Pulmonary artery (tissue), 1 donor: ENCODE measurements around the gene ANKRD16.

- PRO-cap = no peak
These were observed 26.2 kb downstream of the CALML3 start for GRCh38 chr10:5550734-5551551.

GRCh38 chr10:5609717-5610639, 56.4 kb downstream of the ASB13 start:
- PRO-cap = no peak

DNA sequence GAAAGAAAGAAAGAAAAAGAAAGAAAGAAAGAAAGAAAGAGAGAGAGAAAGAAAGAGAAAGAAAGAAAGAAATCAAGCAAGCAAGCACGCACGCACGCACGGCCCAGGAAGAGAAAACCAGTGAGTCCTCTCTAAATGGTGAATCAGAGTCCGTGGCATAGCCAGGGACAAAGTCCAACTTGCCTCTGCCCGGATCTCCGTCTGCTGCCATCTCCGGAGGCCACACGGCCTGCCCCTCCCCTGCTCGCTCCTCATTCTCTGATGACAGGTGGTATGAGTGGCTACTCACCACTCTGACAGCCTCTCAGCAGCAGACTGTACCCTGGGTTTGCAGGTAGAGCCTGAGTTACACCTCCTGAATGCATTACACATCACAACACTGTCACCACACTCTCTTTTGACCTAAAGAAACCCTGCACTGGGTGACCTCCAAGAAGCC, 55.7 kb downstream of the ASB13 start:
- PRO-cap = no peak

DNA sequence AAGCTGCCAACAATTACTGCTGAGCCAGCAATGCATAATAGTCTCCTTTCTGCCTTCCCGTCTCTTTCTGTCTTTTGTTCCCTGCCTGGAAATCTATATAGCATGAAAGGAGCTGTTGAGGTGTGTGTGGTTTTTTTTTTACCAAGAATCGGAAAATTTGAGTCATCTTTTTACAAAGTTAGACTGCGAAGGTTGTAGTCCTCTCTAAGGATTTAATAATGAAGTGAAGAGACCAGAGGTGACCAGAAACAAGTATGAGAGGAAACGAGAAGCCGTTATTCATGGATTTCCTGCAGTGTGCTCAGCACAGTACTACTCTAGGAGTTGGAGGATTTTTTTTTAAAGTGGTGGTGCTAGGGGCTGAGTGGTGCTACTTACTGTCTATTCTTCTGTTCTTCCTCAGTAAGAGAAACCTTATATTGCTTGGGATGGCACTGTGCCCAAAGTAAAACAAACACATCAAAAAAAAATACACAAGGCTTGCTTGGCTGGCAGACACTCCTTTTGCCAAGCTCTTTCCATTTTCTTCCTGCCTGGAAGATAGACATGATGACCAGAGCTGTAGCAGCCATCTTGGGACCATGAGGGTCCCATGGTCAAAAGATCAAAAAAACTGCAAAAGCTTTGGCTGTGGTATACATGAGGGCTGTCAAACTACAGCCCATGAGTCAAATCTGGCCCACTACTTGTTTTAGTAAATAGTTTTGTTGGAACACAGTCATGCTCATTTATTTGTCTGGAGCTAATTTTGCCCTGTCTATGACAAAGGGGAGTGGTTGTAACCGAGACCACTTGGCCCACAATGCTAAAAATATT, 37.3 kb downstream of the ASB13 start:
- PRO-cap = no peak

DNA sequence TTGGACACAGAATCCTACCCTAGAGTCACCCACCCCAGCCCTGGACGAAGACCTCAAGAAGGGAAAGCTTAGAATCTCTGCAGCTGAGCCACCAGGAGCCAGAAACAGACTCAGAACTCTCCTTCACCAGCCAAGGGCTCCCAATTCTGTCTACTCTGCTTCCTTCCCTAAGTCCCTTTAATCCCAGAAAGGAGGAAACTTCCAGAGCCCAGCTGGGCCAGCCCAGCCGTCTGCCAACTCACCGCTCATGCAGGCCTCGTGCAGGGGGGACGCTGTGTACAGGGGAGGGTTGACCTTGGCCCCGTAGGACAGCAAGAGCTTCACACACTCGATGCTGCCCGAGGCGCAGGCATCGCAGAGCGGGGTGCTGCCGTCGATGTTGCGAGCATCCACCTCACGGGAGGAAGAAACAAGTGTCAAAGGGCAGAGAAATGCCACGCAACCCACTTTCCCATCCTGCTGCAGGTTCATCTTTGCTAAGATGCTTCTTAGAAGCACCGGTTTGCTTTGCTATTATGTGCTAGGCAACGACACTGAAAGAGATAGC, 15.4 kb downstream of the ASB13 start:
- PRO-cap = no peak

DNA sequence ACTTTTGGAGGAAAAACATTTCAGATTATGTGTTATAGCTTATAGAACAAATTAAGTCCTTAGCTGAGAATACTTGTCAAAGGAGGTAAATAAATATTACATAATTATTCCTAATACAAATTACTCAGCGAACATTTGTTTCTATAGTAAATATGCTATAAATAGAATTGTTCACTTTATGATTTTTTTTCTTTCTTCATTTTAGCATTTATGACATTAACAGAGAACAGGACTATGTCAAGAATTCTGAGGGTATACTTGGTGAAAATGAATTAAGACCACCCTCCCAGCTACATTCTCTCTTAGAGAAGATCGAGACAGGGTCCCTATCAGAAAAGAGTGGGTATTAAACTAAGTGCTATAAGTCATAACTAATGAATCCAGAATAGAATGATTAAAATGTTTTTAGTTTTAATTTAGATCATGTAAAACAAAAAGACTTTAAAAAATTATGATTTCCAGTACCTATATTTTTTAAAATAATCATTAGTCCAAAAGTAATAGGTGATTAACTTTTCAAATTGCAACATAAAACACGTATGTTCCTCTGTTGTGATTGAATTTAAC, 24.8 kb downstream of the TASOR2 start:
- PRO-cap = no peak

GRCh38 chr10:5785088-5785362, 28.2 kb downstream of the GDI2 start:
- PRO-cap = no peak

DNA sequence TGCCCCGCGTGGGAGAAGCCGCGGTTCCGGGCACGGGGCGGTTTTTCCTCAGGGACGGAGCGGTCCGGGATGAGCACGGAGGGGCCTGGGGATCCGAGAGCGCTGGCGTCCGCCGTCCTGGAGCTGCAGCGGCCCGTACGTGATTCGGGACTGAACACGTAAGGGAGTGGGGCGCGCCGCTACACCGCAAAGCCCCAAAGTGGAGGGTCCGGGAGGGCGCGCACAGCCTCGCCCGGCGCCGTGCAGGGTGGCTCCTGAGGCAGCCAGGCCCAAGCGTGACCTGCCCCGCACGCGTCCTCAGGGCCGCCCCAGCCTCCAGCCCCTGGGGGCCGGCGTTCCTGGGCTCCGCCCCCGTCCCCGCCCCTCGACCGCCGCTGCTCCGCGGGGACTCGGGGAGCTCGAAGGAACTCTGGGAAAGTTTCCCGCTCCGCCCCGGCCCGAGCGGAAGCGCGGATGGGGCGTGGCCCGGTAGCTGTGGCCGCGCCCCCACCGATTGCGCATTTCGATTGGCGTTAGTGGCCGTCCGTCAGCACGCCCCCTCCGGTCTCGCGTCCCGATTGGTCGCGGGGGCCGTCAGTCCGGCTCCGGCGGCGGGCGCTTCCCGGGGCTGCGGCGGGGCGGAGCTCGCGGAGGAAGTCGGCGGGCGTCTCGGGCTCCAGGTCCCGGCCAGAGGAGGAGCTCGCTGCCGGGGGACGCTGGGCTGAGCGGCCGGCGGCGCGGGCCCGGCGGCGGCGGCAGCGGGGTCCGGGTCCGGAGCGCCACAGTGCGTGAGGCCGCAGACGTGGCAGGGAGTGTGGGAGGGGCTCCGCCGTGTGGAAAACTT, at the start of gene ANKRD16:
Gene ANKRD16 (minus strand): TSS at position 310 of the 823 bp plus-strand sequence.
- PRO-cap = bidirectional peak, plus-strand start at position 669 of the sequence, minus-strand start at position 299 of the sequence

- PRO-cap = no peak
These were observed 10.1 kb downstream of the FBH1 start for GRCh38 chr10:5899927-5900694.

DNA sequence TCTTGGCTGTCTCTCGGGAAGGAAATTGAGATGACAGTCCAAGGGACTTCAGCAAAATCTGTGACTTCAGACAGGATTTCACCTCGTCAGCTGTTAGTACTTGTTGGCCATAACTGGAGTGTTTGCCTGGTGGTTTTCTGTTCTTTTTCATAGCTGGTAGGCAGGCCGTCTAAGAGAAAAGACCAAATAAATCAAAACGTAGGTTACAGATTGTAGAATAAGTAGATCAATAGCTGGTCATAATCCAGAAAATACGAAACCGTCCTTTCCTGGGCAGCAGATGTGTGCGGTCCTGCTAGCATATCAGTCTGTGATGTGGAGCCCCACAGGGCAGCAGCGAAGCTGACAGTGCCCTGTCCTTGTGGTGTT, 41.9 kb downstream of the IL15RA start:
- PRO-cap = no peak

DNA sequence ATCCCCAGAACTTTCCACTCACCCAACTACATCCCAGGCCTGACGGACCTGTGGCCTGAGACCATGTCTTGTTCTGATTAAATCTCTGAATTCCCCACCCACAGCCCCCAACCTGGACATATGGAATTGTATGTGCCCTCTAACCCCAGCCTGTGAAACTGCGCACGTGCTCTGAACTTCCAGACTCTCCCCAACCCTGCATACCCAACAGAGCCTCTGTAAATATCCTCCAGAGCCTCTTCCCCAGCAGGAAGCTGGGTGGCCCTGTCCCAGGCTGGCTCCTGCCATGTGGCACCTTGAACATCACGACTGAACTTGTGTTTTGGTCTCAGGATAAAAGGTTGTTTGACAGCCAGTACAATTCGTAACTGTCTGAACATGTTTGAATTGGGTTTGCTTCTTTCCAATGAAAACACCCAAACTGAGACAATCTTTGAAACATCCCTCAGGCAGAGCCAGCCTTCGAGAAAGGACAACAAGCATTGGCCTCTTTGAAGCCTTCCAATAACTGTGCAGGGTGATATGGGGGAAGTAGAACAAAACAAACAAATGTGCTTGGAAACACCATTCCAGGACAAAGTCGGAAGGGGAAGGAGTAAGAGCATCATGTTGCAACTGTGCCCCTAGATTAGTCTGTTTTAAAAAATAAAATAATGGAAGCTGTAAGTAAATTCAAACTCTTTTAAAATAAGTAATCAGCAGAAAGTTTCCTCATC, 39.7 kb downstream of the IL2RA start:
- PRO-cap = no peak

DNA sequence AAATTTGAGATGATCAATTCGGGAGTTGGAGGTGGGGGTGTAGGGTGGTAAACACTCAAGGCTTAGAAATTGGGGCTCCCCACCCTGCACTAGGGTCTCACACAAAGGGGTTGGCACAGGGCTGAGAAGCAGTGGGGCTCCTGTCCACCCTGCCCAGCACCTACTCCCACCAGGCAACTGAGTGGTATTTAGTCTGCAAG, 27.3 kb downstream of the IL2RA start:
- PRO-cap = no peak

GRCh38 chr10:6037972-6038691, 24.0 kb downstream of the IL2RA start:
- PRO-cap = unidirectional peak, minus-strand start at chr10:6038210

DNA sequence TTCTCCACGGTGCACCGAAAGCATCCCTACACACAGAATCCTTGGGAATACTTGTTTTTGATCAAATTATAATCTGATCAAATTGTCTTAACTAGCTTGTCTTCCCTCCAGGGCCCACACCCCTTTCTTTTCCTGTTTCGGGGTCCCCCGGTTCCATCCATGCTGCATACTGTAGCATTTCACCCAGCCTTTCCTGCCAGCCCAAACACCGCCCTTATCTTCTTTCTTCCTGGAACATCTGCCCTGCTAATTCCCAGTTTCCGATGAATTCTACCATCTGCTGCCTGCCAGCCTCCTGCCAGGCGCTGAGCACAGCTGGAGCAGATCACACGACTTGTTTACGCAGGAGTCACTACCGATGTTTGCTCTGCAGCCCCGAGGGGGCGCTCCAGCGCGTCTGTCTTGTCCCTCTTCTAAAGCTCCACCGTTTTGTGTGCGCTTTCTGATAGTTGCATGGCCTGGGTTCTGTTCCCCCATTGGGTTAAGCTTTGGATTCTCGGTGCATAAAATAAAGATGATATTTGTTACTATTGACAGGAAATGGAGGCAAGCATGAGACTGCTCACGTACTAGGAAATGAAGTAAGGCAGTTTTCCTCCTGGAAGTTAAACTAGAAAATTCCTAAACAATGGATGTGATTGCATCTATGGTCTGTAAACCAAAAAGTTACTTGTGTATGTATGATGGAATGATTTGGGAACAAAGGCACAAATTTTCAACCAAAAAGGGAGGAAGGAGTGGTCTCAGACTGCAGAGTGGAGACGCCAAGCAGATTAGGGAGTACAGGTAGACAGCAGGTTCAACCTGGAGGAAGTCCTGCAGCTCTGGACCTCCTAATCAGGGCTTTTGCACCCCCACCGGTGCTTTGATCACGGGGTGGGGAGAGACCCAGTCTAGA, 2.4 kb upstream of the RBM17 start:
- PRO-cap = no peak

GRCh38 chr10:6088307-6088897, 432 bp upstream of the RBM17 start:
- PRO-cap = no peak

GRCh38 chr10:6104620-6105266, 15.9 kb downstream of the RBM17 start:
- PRO-cap = no peak

DNA sequence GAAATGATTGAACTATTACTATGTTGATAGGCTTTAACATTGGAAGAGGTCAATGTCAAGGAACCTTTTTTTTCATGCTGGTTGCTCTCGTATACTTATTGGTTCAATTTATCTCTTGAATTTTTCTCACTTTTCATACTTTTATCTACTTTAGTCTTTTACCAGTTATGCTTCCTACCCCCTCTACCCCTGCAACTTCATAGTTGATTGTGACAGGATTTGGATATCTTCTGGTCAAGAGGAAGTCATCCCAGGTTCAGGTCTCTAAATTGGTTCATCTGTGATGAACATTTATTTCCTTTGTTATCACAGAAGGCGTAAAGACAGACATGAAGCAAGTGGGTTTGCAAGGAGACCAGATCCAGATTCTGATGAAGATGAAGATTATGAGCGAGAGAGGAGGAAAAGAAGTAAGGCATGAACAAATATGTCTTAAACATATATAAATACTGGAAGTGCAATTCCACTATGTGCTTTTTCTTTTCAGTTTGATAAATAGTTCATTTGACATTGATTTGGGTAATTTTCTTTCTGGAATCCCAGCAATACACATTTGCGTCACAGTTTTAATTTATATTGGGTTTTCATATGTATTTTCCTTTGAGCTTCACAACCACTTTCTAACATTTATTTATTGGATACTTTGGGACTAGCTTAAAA, 17.1 kb downstream of the RBM17 start:
- PRO-cap = no peak

DNA sequence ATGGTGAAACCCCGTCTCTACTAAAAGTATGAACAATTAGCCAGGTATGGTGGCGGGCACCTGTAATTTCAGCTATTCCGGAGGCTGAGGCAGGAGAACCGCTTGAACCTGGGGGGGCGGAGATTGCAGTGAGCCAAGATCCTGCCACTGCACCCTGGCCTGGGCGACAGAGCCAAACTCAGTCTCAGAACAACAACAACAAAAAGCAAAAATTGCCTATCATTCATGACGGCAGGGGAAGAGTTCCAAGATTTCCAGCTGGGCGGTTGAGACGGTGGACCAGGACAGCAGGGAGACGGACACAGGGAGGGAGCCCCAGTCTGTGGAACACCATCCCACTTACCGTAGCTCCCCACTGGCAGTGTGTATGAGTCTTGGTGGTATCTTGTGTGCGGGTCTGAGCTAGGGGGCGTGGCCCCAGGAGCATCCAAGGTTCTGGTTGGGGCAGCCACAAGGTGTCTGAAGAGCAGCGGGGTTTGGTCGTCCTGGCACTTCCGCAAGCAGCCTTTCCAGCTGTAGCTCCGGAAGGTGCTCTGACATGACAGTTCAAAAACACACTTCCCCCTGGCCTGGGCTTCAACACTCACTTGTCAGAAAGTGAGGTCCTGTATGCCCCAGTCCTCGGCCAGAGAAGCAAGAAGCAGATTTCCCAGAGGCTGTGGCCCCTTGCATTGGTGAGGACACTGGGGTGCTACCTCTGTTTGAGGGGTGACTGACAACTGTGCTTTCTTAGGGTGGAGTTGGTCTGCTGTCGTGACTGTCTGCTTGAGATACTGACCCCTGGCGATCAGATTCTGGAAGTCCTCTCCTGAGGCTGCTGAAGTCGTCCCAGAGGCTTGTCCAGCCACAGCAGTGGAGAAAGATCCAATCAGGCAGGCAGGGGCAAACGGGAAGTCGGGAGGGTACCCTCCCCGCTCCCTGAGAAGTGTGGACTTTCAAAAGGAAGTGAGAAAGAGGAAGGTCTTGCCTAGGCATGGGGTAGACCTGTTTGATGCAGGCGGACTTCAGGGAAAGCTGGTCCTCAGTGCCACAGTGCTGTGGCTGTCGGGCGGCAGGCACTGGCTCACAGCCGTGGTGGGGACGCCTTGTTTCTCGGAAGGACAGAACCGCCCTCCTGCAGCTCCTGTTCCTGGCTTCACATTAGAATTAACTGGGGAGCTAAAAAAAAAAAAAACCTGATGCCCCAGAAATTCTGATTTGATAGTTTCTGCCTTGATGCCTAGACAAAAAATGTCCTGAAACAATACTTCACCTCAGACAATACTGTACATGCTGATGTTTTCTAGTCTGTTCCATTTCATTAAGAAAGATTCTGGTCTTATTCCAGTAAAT, 51.5 kb upstream of the PFKFB3 start:
- PRO-cap = no peak

- PRO-cap = no peak
These were observed 49.5 kb upstream of the PFKFB3 start for GRCh38 chr10:6153138-6153704.

DNA sequence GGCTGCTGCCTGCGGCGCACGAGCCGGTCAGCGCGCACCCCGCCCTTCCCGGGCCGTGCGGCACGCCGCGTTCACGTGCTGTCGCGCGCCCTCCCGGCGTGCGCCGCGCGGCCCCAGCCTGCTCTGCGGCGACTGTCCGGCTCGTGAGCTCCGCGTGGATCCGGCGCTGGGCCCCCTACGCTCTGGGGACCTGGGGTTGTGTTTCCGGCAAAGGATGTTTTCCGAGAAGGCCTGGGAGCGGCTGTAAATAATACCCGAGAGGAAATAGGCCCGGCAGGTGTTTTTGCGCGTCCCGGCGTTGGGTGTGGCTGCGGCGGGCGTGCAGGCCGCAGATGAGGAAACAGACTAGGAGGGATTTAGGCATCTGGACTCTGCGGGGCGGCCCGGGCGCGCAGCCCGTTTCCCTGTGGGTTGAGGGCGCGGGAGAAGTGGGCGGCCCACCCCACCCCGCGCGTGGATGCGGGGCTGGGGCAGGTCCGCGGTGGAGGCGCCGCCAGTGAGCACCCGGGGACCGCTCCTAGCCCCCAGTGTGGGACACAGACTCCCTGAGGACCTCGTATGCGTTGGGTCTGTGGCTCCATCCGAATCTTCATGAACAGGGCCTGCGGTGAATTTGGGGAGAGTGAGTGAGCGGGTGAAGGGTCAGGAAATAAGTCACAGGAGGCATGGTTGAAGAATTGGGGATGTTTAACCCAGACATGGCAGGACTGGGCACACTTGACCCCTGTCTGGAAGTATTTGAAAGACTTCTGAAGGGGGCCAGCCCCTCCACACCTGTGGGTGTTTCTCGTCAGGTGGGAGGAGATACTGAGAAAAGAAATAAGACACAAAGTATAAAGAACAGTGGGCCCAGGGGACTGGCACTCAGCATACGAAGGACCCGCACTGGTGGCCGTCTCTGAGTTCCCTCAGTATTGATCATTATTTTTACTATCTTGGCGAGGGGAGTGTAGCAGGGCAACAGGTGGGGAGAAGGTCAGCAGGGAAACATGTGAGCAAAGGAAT, 38.7 kb upstream of the PFKFB3 start:
- PRO-cap = bidirectional peak, plus-strand start at position 131 of the sequence, minus-strand start outside the sequence